Endodermal cell (in vitro differentiated cells): ENCODE measurements around a stretch of chr2.

DNA sequence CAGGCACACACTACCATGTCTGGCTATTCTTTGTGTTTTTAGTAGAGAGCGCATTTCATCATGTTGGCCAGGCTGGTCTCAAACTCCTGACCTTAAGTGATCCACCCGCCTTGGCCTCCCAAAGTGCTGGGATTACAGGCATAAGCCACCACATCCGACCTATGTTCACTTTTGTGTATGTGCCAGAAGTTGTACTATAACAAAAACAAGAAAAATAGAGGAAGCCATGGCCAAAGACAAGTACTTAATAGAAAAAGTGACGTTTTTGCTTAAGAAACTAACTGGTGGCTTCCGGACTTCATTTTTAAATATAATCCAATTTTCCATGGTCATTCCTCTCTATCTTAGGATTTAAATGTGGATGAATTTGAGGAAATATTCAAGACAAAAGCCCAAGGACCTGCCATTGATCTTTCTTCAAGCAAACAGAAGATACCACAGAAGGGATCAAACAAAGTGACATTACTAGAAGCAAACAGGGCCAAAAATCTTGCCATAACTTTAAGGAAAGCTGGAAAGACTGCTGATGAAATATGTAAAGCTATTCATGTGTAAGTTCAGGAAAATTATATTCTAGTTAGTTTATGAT lies 91.0 kb downstream of the PRPF40A start:
- PRO-cap, result no peak

- PRO-cap, result no peak
These were observed 759 bp downstream of the ARL6IP6 start for GRCh38 chr2:152719272-152719485.

GRCh38 chr2:154462594-154463141 lies 235.8 kb upstream of the KCNJ3 start:
- PRO-cap, result no peak

DNA sequence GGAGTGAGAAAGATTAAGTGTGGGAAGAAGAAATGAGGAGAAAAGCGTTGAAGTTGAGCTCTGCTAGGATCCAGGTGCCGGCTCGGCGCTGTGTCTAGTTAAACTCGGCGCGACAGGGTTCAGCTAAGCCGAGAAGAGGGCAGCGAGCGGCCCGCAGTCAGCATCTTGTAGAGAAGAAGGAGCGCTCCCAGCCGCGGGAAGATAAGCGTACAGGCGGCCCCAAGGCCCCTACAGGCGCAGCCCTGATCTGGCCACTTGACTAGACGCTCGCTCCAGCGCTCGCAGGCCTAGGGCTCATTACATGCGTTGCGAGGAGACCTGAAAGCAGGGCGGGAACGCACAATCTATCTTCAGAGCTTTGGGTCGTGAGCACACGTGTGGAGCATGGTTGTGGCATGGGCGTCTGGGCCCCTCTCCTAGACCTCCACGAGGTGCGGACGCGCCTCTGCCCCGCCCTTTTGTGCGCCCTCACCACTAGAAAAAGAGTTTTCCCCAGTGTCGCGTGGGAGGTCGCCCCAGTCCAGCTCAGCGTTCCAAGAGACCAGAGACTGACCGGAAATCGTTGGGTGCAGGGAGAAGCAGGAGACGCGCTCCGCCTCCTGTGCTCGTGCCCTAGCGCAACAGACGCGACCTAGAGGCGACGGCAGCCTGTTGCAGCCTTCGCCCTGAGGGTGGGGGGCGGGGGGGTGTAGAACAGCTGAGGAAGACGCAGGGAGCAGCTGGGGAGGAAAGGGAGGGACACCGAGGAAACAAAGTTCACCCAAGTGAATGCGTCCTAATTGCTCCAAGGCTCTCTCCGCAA lies 12.7 kb downstream of the NR4A2 start:
- PRO-cap, result bidirectional peak, plus-strand start at position 297 of the sequence, minus-strand start at position 176 of the sequence

- PRO-cap, result no peak
These were observed 4.5 kb downstream of the NR4A2 start for GRCh38 chr2:156328008-156328395.

- PRO-cap, result no peak
These were observed 56.7 kb downstream of the GPD2 start for GRCh38 chr2:156492766-156493300.

GRCh38 chr2:156803148-156803814 lies 367.1 kb downstream of the GPD2 start:
- PRO-cap, result no peak

DNA sequence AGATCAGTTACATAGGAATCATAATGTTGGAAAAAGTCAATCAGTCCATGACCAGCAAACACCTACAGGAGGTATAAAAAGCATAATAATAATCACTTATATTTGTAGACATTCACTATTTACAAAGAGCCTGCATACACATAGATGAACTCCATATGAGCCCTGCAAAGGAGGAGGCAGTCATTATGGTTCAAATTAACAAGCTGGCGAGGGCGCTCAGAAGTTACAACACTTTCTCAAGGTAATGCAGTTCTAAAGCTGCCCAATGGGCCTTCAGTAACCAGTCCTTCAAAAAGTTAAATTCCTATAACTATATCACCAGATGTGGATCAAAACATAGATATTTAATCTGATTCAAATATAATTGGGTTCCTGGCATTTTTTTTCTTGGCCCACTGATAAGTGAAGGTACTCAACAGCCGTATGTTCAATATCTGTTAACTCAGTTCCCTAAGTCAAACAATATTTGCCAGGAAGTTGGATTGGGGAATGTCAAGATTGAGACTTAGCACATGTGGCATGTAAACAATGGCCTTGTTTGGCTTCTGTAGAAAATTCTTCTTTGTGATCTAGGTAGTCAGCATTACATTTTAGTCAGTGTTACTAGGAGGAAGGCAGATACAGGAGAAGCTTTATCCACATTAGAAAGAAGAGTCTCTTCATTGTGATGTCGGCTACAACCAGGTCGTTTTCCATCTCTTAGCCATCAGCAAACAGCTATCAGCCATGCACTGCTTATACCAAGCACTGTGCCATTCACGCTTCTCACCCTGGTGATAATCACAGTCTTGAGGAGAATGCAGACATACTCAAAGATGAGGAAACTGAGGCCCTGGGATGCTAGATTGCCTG lies 2.8 kb downstream of the GALNT5 start:
- PRO-cap, result no peak

GRCh38 chr2:157409274-157409975 lies 34.5 kb downstream of the CYTIP start:
- PRO-cap, result no peak

DNA sequence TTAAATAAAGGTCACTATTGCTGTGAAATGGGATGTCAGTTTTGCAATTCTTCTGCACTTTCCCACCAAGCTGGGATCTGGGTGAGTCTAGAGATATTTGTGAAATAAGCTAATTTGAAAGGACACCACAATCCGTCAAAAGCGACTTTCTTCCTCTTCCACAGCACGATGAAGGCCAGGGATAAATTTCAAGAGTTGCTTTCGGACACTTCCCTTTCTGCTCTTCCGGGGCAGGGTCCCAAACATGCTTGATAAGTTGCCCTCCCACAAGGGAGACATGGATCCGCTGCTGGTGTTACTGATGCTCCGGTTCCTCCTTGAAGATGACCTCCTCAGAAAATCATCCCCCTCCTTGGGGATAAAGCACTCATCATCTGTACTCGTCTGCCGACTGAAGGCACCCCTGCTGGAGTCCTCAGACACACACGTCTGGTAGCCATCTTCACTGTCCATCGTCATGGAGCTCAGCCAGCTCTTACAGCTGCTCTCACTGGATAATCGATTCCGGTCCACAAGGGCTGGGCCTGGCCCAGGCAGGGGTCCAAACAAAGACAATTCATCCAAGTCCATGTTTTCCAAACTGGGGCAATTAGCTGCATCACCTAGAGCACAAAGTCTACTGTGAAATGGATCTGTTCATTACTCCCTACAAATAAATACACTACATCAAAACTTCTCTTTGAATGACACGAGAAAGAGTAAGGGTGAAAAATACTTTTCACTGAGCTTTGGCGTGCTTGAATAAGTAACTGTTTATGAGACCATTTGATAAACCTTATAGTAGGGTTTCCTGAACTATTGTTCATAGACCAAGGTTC lies 28.1 kb downstream of the CYTIP start:
- PRO-cap, result no peak

GRCh38 chr2:157420735-157421681 lies 22.9 kb downstream of the CYTIP start:
- PRO-cap, result no peak

- PRO-cap, result no peak
These were observed 50.3 kb downstream of the ACVR1 start for GRCh38 chr2:157825776-157826230.

GRCh38 chr2:157875332-157875575 lies 876 bp downstream of the ACVR1 start:
- PRO-cap, result no peak

DNA sequence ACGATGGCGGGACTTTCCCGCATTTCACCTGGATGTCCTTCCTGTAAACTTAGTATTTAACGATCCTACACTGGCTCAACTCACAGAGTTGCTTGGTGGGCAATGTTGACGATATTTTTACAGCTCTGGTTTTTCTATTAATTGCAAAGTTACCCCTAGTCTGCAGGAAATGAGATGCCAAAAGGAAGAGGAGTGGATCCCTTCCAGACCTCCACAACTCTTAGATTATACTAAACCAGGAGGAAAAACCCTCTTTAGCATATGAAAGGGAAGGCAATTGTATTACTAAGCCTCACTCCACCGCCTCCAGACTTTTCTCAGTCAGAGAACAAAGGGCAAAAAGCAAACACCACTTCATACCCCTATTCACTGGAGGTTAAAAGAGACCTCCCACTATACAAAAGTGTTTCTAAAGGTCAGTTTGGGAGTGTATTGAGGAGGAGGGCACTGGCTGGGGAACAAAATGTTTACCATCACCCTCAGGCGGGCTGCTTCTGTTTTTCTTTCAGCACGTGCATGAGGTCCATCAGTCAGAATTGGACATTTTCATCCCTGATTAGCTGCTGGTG lies 56.6 kb upstream of the ACVR1 start:
- PRO-cap, result bidirectional peak, plus-strand start at position 406 of the sequence, minus-strand start at position 232 of the sequence

GRCh38 chr2:157967264-157967734 lies 91.2 kb upstream of the ACVR1 start:
- PRO-cap, result no peak

DNA sequence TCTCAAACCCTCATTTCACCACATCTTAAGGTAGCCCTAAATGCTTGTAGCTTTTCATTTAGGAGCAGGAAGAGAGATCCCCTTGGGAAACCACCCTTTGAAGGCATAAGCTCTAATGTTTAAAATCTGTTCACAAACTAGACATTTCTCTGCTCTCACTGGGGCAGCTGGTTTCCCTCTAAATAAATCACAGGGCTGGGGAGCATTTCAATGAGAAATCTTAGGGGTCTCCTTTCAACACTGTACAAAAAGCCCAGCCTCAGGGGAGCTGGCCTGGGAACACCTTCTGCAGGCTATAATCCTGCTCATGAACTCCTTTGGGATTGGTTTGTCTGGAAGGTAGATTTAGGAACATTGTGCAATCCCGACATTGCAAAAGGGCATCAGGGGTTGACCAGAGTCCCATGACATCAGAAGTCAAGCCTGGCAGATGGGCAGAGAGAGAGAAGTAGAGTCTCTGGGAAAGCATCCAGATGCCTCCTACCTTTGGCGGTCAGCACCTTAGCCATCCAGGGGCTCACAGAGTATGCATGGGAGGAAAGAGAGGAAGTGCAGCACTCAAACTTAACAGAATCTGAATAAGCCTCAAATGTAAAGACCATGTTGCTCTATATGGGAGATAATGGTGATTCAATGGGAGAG lies 58.6 kb upstream of the UPP2 start:
- PRO-cap, result no peak

DNA sequence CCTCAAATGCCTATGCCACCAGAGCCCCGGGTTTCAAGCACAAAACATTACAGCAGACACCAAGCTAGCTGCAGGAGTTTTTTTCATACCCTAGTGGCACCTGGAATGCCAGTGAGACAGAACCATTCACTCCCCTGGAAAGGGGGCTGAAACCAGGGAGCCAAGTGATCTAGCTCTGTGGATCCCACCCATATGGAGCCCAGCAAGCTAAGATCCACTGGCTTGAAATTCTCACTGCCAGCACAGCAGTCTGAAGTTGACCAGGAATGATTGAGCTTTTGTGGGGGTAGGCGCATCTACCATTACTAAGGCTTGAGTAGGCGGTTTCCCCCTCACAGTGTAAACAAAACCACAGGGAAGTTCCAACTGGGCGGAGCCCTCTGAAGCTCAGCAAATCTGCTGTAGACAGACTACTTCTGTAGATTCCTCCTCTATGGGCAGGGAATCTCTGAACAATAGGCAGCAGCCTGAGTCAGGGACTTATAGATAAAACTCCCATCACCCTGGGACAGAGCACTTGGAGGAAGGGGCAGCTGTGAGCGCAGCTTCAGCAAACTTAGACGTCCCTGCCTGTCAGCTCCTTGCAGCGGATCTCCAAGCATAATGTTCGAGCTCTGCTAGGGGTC lies 96.7 kb downstream of the CCDC148 start:
- PRO-cap, result no peak

DNA sequence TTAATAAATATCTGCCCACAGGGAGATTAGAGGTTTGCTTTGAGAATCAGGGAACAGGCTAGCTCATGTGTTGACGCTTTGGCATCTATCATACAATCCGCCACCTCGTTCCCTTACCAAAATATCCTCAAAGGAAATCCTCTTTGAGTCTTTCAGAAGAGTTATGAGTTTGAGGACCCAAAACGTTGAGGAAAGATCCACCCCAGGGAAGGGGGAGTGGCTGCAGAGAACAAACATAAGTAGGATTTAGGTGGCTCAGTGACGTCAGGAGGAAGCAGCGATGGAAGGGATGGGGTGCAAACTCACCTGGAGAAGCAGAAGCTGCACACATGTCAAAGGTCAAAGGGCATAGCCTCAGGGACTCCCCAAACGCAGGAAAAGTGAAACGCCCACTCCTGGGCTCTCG lies 441 bp downstream of the CCDC148 start:
- PRO-cap, result no peak

DNA sequence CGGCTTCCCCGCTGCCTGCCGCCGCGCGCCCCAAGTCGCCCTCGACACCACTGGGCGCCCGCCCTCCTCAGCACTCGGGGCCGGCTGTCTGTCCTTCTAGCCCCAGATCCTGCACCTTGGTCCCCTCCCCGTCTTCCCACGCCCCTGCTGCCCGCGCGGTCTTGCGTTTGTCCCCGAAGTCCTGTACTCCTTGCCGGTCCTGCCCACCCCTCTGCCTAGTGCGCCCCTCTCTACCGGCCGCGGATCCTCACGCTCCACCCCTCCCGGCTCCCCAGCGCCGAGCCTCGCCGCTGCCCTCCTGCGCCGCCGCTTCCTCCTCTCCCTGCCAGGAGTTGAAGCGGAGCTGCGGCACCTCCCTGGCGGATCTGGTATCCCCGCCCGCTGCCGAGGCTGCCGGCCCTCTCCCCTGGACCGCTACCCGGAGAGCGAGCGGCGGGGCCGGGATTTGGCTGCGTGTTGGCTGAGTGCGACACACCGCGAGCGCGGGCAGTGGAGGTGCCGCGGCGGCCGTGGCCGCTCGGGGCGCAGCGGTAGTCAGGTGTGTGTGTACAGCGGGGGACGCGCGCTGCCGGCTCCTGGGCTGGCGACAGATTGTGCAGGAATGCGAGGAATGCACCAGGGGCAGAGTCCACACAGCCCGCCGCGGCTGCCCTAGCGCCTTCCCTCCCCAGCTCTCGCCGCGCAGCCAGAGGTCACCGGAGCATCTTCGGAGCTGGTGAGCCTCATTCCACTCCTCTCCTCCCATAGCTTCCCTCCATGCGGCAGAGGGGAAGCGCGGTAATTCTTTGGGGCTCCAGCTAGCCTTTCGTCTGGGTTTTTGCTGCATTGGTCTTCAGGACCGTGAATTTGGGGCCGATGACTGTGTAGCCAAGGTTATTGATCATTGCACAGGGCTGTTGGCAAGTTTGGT lies 1.1 kb downstream of the PKP4 start:
- PRO-cap, result bidirectional peak, plus-strand start at position 70 of the sequence, minus-strand start at position 207 of the sequence; bidirectional peak, plus-strand start at position 670 of the sequence, minus-strand start at position 542 of the sequence

DNA sequence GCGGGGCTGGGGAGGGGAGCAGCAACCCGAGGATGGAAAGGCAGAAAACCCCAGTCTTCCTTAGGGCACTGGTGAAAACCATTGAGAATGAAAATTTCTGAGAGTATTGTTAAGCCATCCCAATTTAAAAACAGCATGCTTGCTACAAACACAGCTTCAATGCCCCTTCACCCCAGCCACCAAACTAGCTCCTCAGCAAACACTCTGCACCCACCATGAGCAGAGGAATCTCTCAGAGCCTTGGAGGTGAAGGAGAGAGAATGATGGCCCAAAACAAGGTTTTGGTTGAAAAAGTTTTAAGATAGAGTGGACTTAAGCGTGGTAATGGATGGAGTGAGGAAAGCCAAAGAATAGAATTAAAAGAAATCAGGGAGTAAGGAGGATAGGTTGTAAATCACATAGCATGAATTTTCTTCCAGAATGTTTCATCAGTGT lies 14.1 kb downstream of the PKP4 start:
- PRO-cap, result no peak